ENCODE measurements around the gene FOXE1.

DNA sequence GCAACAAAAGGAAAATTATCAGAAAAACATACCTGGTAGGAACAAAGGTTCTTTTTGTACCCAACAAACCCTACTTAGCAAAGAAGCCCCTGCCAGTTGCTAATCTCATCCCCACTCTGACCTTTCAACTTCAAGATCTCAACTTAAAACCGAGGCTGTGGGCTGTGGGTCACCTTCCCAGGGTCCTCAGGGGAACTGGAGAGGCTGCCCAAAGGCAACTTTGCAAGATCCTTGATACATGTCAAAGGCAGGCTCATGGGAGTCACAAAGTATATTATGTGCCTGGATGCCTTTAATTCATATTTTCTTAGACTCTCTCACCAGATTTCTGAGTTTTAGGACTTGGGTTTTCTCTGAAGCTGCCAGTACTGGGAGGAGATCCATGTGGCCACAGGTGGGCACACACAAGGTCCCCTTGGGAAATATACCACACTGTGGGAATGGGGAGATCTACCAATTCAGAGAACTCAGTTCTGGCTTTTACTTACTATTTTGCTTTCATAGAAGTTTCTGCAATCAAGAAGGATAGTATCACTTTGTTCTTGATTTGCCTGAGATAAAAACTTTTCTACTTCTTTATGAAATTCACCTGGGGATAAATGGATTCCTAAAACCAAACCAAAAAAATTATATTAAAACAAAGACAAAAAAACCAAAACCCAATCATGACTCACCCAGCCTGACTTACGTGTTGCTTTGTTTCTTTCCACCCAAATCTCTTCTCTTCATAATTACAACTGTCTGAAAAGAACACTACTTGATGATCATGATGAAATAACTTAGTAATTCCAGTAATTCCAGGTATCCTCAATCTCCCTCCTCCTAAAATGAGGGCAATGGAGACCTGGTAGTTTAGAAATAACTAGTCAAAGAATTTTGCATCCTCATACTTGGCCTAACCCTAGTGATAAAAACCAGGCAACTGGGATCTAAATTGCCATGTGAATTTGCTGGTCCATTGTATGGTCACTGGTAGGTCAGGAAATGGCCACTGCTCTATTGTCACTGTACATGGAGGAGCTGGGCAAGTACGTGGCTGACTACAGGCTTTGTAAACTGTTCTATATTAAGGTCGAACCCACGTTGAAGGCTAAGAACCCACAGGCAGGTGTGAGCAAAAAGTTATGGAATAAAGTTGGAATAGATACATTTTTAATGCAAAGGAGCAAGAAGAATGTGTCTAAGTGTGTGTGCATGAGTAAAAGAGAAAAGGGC, 27.1 kb downstream of the TSTD2 start:
- RRBS, result no CpG with 5 or more reads among the region's 5 CpGs

GRCh38 chr9:97852847-97853539, at the start of gene FOXE1:
TSS of gene FOXE1 (plus strand) at chr9:97853226.
- RRBS, result 12% methylated on average over 7 of the region's 64 CpGs

DNA sequence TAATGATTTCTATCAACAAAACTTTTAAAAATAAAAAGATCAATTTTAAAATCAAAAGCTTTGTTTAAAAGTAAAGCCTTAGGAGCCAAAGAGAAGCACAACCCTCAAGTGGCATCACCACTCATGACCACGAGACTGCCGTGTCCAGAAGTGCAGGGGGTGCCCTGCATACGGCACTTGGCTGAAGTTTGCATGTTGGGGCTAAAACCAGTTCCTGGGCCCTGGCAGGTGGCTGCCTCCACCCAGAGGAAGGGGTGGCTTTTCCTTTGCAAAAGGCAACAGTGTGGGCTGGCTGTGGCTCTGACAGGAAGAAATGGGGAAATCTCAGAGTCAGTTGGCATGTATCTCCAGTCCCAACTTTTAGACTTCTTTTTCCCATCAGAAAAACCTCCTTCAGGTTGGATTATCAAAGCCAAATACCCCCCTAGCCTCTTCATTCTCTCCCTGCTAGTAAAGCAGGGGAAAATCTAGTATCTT, 15.2 kb downstream of the TRMO start:
- RRBS, result no CpG with 5 or more reads among the region's 3 CpGs

- RRBS, result no CpG with 5 or more reads among the region's 9 CpGs
These were observed 7.2 kb downstream of the ANP32B start for GRCh38 chr9:97990140-97990999.

- RRBS, result no CpG with 5 or more reads among the region's 9 CpGs
These were observed 32.1 kb downstream of the ANP32B start for GRCh38 chr9:98014817-98015987.

- RRBS, result no CpG with 5 or more reads among the region's 6 CpGs
These were observed 17.2 kb downstream of the TRIM14 start for GRCh38 chr9:98101679-98102324.

GRCh38 chr9:98129375-98129989, 10.5 kb upstream of the TRIM14 start:
- RRBS, result no CpG with 5 or more reads among the region's 10 CpGs

GRCh38 chr9:98183143-98183629, 9.3 kb downstream of the CORO2A start:
- RRBS, result no CpG with 5 or more reads among the region's 4 CpGs

DNA sequence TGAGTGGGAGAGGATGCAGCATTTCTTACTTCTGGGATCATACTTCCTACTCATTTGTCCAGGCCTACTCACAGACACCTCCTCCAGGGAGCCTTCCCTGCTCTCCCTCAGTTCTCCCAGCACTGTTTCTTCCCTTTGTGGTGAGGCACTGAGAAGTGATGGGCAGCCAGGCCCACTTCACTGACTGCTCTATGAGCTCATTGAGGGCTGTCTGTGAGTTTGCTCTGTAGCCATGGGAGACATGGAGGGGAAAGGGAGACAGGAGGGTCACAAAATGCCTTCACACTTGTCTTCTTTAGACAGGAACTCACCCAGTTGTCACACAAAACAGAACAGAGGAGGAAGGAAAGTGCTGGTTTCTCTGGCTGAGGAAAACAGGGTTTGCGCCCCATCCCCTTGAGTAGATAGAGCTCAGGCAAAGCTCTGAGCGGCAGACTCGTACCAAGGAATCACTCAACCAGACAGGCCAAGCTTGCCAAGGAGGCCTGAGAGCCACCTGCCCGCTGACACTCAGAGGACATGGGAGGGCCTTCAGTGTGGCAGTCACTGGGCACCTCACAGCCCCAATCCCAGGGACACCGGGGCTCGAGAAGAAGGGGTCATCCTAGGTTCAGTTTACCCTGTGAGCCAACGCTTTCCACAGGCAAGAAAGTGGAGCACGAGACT, 152.8 kb downstream of the GABBR2 start:
- RRBS, result no CpG with 5 or more reads among the region's 8 CpGs

DNA sequence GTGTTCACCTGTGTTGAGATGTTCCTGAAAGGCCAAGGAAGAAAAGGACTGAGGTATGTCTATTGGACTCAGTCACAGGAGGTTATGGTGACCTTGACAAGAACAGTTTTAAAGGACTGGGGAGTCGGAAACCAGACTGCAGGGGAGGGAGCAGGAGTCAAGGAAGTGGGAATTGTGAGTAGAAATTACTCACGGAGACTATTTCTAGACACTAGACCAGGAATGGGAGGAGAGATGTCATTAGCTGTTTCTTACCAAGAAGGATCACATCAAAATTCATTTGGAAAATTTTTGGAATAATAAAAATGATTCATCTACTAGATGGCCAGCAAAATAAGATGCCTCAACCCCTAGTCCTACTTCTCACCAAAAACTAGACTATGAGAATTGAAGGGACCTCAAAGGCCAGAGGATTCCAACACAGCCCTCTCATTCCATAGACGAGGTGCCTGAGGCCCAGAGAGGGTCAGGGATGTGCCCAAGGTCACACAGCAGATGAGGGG, 61.4 kb upstream of the COL15A1 start:
- RRBS, result no CpG with 5 or more reads among the region's 3 CpGs

- RRBS, result no CpG with 5 or more reads among the region's 3 CpGs
These were observed 11.5 kb downstream of the COL15A1 start for GRCh38 chr9:98955201-98955645.

DNA sequence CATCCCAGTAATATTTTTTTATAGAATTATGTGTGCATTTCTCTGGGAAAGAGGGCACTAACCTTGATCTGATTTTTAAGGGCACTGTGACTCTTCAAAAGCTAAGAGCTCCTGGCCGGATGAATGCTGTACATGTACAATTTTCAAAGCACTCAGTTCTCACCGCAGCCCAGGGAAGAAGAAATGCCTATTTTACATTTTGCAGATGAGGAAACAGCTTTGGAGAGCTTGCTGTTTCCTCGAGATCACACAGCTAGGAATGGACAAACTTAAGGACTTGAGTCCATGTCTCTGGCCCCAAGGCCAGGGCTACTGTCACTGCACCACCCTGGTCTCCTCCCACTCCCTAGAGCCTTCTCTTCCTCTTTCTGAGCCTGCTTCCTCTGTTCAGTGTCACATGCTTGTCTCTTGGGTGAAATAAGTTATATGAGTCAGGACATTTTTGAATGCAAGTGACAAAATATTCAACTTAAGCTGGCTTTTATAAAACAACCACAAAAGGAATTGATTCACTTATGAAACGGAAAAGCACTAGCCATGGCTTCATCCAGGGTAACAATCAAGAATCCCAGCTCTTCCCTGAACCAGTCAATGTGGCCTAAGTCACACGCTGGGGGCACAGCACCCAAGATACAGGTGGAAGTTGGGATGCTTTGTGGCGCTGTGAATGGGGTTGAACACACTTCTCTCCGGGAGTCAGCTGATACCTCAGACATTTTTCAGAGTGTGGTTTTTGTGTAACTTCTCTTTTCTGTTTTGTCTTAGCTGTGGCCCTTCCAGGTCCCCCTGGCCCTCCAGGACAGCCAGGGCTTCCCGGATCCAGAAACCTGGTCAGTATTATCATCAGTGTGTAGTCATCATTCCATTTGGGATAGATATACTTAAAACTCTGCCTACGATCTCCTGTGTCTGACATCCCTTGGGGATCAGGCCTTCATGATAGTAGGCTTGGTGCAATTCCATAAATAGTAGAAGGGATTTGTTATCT, 45.5 kb upstream of the TGFBR1 start:
- RRBS, result no CpG with 5 or more reads among the region's 9 CpGs

DNA sequence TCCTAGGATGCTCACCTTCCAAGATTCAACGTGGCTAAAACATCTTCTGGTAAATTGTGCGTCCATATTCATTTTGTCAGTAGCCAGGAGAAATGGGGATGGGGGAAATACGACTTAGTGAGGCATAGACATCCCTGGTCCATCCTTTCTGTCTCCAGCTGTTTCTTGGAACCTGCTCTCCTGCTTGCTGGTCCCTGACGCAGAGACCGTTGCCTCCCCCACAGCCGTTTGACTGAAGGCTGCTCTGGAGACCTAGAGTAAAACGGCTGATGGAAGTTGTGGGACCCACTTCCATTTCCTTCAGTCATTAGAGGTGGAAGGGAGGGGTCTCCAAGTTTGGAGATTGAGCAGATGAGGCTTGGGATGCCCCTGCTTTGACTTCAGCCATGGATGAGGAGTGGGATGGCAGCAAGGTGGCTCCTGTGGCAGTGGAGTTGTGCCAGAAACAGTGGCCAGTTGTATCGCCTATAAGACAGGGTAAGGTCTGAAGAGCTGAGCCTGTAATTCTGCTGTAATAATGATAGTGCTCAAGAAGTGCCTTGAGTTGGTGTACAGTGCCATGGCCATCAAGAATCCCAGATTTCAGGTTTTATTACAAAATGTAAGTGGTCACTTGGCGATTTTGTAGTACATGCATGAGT, 47.1 kb downstream of the TGFBR1 start:
- RRBS, result no CpG with 5 or more reads among the region's 9 CpGs

GRCh38 chr9:99368114-99369083, 146.3 kb downstream of the SEC61B start:
- RRBS, result 20% methylated on average over 7 of the region's 34 CpGs

GRCh38 chr9:99820431-99820564, 1.4 kb upstream of the NR4A3 start:
- RRBS, result no CpG with 5 or more reads among the region's 7 CpGs

DNA sequence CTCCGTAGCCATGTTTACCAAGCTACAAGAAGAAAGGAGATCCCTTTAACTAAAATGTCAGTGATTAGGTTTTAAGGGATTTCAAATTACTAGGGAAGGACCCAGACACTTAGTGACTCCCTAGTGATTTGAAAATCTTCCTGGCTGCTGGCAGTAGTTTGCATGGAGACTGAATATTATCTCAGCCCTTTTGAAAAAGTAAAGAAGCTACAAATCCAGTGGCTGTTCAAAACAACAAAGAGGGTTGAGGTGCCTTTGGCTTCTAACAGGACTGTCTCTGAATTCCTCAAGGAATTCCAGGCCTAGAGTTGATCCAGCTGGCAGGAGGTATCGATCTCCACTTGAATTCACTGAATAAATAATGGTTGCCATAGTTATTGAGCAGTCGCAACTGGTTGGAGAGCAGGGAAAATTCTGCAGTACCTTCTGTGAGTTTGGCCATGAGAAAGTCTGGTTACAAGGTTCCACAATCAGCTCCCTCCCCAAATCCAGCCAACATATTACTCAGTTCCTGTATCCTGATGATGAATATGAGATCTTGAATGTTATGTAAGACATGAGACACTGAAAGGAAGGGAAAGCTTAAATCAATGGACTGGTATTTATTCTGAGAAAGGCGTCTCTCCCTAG, 37.7 kb downstream of the NR4A3 start:
- RRBS, result no CpG with 5 or more reads among the region's 4 CpGs

- RRBS, result no CpG with 5 or more reads among the region's 1 CpG
These were observed 2.2 kb upstream of the STX17 start for GRCh38 chr9:99904253-99904676.

- RRBS, result no CpG with 5 or more reads among the region's 6 CpGs
These were observed 22.4 kb upstream of the TMEFF1 start for GRCh38 chr9:100450540-100451055.

GRCh38 chr9:100669763-100670461, 92.0 kb downstream of the CAVIN4 start:
- RRBS, result no CpG with 5 or more reads among the region's 10 CpGs